Psoas muscle (tissue), 2 donors: ENCODE measurements around the genes TUBGCP5 and GABRA5.

DNA sequence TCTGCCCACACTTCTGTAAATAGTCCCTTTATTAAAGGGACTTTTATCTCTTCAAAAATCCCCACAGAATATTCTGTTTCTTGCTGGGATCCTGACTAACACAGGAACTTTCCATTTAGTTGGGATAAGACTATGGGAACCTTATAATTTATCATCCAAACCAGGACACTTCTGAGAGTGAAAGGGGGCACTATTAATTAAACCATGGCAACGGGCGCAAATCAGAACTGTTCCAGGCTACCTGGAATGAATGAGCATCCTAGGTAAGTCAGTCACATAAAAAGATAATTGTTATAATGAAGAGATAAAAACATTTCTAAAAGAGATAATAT lies 315.4 kb downstream of the GOLGA6L6 start:
- PRO-cap, 2 experiments = no peak in any of the 2 experiments

DNA sequence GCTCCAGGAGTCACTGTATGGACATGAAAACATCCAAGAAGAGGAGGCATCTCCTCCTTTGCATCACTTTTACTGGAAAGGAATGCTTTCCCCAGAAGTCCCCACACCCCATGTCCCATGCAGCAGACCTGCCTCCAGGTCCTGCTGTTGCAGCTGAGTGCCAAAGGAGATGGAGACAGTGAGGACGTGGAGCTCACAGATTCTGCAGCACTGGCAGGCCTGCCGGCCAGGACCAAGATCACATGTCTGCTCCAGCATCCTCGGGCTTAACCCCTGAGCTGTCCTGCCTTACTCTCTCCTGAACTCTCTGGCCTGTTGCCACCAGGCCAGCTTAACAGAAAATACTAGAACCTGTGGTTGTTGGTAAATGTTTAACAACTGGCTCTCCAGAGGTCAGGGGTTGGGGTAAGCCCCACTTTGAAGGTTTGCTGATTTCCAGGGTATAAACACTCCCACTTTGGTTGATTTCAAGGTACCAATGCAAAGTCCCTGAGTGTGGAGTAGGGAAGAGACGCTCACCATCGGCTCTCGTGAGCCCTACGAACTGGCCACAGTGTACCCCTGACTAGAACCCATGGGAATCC lies 133.8 kb downstream of the OR4N4 start:
- PRO-cap, 2 experiments = no peak in any of the 2 experiments

DNA sequence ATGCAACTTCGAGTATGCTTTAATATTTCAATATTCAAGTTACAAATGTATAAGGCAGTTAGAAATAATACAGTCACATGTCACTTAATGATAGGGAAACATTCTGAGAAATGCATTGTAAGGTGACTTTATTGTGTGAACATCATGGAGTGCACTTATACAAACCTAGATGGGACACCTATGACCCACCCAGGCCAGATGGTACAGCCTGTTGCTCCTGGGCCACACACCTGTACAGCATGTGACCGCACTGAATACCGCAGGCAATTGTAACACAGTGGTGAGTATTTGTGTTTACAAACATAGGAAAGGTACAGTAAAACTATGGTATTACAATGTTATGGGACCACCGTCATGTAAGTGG lies 13.5 kb upstream of the NIPA2 start:
- PRO-cap, 2 experiments = no peak in any of the 2 experiments

DNA sequence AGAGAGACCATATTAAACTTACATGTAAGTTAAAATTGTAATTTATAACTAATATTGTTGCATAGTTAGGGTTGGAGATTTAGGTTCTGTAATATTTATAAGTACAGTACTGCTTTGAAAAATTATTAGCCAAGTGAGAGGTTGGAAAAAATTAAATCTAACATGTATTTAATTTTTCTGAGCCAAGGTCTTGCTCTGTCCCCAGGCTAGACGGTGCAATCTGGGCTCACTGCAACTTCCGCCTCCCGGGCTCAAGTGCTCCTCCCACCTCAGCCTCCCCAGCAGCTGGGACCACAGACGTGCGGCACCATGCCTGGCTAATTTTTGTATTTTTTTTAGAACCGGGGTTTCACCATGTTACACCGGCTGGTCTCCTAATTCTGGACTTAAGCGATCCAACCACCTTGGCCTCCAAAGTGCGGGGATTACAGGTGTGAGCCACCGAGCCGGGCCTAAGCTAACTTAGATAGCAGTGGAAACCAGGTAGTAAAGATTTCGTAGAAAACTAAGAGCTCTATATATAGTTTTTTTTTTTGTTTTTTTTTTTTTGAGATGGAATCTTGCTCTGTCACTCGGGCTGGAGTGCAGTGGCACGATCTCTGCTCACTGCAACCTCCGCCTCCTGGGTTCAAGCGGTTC lies 1.4 kb downstream of the NIPA2 start:
- PRO-cap, 2 experiments = no peak in any of the 2 experiments

DNA sequence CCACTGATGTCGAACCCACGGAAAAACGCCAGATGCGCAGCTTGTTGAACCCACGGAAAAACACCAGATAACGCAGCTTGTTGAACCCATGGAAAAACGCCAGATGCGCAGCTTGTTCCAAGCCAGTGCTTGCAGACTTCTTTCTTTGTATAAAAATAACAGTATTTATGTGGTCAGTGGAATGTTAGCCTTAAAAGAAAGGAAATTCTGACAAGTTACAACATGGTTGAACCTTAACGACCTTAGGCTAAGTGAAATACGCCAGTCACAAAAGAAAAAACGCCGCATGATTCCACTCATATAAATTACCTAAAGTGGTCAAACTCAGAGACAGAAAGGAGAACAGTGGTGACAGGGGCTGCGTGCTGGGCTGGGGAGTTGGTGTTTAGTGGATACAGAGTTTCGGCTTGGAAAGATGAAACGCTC lies 28.3 kb downstream of the CYFIP1 start:
- PRO-cap, 2 experiments = no peak in any of the 2 experiments

DNA sequence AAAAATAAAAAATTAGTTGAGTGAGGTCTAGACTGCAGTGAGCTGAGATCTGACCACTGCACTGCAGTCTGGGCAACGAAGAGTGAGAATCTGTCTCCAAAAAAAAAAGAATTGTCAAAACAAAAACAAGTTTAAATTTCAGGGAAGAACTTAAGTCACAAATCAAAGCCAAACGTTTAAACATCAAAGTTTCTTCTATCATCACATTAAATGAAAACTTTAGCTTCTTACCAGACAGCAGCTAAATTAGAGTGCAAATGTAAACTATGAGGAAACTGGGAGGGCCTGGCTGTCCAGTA lies 12.5 kb downstream of the TUBGCP5 start:
- PRO-cap, 2 experiments = no peak in any of the 2 experiments

GRCh38 chr15:23038583-23039828 lies at the start of gene TUBGCP5:
Gene TUBGCP5, minus strand, starts transcription at chr15:23039569.
- PRO-cap, 2 experiments = peak in 2 of 2 experiments; most common plus-strand start chr15:23039698 (in 2); most common minus-strand start chr15:23039569 (in 2)

- PRO-cap, 2 experiments = no peak in any of the 2 experiments
These were observed 130.0 kb upstream of the UBE3A start for GRCh38 chr15:25568947-25569173.

- PRO-cap, 2 experiments = peak in 2 of 2 experiments; most common plus-strand start chr15:25671484 (in 1); most common minus-strand start chr15:25671270 (in 1)
These were observed 192.0 kb downstream of the ATP10A start for GRCh38 chr15:25670948-25671738.

GRCh38 chr15:25684418-25684673 lies 178.8 kb downstream of the ATP10A start:
- PRO-cap, 2 experiments = no peak in any of the 2 experiments

DNA sequence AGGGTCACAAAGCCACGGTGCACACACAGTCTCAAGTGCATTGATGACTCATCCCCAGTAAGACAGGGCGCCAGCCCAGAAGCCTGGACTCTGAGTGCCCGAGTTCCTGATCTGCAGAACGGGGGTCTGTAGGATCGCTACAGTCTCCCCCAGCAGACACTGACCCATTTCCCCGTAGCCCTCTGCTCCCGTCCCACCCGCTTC lies 75.0 kb downstream of the ATP10A start:
- PRO-cap, 2 experiments = no peak in any of the 2 experiments

DNA sequence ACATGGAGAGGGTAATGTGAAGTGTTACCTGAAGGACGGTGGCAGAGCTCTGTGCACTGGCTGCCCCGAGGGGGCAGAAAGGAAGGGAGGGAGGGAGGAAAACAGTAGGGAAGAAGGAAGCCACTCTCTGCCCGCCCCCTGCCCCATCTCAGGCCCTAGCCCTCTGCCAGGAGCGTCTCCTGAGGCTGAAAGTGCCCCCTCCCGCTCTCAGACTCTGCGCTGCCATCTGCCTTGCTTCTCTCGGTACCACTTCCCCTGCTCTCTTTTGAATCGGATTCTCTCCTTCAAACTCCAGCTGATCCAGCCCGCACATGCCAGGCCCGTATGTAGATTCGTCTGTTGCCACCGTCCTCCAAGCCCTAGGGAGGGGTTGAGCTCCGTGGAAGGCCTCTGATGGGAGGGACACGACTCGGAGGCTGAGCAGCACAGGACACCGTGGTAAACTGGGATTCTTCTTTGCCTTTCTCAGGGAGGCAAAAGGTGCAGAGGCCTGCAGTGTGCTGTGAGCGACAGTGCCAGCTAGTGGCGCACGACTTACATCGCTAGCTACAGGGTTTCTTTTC lies 70.6 kb upstream of the ATP10A start:
- PRO-cap, 2 experiments = no peak in any of the 2 experiments

- PRO-cap, 2 experiments = no peak in any of the 2 experiments
These were observed 81.3 kb upstream of the ATP10A start for GRCh38 chr15:25944345-25944897.

- PRO-cap, 2 experiments = no peak in any of the 2 experiments
These were observed 343 bp downstream of the GABRB3 start for GRCh38 chr15:26772492-26772953.

DNA sequence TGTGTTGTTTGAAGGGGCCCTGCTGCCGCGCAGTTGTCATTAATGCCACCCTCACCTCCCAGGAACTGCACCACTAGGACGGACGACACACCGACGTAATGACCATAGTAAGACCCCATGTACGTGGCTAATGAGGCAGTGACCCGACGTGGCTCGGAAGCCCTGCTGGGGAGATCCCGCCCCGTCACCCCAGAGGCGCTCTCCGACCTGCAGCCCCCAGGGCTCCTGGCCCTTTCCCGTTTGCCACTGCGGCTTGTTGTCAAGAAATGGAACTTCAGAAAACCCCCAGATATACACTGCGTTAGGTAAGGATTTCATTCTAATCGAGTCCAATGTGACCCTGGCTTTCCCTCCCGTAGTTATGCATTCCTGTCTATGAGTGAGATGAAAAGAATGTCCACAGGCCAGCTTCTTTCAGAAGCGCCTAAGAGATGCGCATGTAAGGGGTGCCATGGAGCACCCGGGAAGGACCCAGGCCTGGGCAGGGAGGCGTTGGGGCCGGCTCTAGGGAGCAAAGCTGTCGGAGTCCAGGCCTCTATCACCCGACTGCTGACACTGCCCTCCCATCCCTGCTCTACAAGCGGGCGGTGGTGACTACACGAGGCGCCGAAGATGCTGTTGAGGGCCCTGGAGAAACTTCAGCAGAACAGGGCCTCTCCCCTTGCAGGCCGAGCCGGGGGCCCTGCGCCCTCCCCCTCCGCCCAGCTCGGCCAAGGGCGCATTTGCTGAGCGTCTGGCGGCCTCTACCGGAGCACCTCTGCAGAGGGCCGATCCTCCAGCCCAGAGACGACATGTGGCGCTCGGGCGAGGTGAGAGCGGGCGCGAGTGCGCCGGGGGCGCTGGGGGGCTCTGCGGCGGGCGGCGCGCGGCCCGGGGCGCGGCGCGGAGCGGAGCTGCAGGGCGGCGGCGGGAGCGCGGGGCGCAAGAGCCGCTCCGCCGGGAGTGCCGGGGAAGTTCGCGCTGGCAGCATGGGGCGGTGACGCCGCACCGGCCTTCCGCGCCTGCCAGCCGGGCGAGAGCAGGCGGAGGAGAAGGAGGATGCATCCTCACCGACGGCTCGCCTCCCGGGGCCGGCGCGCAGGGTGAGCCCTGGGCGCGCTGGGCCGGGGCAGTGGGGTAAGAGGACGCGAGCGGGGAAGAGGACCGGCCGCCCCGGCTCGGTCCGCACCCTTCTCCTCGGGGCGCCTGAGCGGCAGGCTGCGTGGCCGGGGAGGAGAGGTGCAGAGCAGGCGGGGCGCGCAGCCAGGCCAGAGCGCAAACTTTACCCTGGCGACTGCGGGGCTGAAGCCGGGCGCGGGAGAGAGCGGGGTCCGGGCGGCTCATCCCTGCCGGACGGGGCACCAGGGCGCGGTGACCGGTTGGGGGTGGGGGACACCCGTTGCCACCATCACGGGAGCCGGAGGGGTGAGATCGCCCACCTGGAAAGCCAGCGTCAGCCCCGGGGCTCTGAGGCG lies at the start of gene GABRA5:
Gene GABRA5, plus strand, starts transcription at position 760 of the 1,454 bp plus-strand sequence.
- PRO-cap, 2 experiments = no peak in any of the 2 experiments

DNA sequence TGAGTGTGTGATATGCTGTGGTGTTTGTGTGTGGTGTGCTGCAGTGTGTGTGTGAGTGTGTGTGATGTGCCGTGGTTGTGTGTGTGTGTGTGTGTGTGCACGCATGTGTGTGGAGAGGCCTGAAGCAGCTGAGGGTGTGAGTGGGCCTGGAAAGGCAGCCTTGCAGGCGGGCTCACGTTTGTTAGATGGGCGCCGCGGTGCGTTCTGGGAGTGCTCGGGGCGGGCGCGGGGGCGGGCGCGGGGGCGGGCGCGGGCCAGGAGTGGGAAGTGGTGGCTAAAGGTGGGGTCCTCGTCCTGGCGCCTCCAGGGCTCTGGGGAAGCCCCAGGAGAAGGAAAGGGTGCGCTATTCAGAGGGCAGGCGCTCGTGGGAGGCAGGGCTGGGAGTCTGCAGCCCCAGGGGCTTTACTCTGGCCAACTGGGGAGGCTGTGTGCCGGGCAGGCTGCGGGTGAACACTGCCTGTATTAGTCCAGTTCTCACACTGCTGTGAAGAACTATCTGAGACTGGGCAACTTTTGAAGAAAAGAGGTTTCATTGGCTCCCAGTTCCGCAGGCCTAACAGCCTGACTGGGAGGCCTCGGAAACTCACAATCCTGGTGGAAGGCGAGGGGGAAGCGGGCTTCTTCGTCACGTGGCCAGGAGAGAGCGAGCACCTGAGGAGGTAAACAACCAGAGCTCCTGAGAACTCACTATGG lies 117.2 kb downstream of the GABRG3 start:
- PRO-cap, 2 experiments = no peak in any of the 2 experiments

DNA sequence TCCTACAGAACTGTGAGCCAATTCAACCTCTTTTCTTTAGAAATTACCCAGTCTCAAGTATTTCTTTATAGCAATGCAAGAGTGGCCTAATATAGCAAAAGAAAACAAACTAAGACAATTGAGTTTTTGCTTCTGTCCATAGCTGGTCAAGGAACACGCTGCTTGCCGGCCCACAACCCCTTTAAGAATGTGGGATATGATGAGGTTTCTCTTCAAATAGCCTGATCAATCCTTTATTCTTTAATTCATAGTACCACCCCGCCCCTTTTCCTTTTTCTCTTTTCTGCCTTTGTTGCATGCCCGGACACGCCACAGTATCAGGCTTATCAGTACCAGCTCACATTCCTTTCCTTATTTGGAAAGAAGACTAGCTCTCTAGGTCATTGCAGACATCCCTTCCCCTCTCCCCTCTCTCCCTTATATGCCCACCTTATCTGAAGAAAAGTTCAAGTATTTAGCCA lies 404.6 kb downstream of the OCA2 start:
- PRO-cap, 2 experiments = no peak in any of the 2 experiments

GRCh38 chr15:28255623-28256455 lies 66.1 kb downstream of the HERC2 start:
- PRO-cap, 2 experiments = no peak in any of the 2 experiments

DNA sequence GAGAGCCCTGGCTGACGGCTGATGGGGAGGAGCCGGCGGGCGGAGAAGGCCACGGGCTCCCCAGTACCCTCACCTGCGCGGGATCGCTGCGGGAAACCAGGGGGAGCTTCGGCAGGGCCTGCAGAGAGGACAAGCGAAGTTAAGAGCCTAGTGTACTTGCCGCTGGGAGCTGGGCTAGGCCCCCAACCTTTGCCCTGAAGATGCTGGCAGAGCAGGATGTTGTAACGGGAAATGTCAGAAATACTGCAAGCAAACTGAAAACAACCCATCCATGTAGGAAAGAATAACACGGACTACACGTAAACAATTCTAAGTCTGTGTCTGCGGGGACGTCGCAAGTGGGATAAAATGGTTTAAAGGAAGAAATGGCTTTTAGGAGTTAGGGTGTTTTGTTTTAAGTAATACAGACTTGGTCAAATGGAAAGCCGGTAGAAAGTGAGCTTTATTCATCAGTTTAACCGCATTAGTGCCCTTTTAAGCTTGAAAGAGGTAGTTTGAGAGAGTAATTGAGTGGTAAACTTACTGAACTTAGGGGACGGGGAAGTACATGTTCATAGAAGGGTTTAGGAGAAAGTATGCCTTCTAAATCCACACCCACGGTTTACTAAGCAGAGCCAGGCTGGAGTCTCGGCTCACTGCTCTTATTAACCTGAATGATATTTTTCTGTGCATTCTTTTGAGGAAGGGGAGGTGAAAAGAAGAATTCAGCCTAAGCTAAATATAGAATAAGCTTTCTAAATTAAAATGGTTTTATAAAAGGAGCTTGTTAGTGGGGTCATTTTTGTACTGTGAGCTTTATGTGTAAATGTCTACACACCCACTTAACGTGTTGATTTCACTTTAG lies 26.3 kb upstream of the GOLGA8M start:
- PRO-cap, 2 experiments = no peak in any of the 2 experiments

GRCh38 chr15:28919765-28920368 lies 34.1 kb downstream of the APBA2 start:
- PRO-cap, 2 experiments = no peak in any of the 2 experiments